OVCAR3 (cell line): ENCODE measurements around a stretch of chr22.

- RRBS, result no CpG with 5 or more reads among the region's 18 CpGs
Measured at GRCh38 chr22:37211251-37211728, 987 bp downstream of the SSTR3 start.

GRCh38 chr22:37220472-37220980, 8.2 kb upstream of the SSTR3 start:
- RRBS, result no CpG with 5 or more reads among the region's 4 CpGs

- RRBS, result no CpG with 5 or more reads among the region's 34 CpGs
Measured at GRCh38 chr22:37267026-37267893, 15.0 kb upstream of the CYTH4 start.

DNA sequence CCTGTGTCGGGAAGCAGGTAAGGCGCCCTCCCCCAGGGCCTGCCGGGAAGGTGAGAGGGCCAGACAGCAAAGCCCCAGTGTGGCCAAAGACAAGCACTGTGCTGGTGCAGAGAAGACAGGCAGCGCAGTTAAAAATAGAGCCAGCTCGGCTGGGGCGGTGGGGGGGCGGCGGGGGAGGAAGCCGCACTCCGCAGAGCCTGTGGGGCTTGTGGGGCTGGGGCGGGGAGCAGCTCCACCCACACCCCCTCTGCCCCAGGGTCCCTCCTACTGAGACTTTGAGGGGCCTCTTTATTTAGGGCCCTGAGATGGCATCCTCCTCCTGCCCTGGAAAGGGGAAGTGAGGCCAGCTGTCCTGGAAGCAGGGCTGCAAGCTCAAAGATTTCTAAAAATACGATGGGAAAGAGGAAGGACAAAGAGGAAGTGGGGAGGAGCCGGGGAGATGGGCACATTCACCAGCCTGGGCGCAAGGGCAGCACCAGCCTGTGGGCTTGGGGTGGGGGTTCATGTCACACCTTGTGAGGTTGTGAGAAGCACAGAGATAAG, 2.6 kb downstream of the CYTH4 start:
- RRBS, result no CpG with 5 or more reads among the region's 14 CpGs

- RRBS, result 100% methylated on average over 1 of the region's 11 CpGs
Measured at GRCh38 chr22:37314684-37315406, 32.5 kb downstream of the CYTH4 start.

DNA sequence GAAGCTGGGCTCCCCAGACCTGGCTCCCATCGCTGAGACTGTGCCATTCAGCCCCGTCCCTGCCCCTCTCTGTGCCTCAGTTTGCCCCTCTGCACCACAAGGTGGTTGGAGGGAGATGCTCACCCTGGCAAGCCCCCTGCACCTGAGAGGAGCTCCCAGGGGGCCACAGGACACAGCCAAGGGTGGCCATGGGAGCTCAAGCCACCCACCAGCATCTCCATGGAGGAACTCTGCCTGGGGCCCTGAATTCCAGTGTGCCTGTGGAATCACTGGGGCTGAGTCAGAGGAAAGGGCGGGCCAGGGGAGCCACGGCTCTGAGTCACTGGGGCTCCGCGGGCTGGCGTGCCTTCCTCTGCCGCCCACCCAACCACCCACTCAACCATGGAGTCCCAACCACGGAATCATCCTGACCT, 6.1 kb upstream of the CARD10 start:
- RRBS, result no CpG with 5 or more reads among the region's 9 CpGs

DNA sequence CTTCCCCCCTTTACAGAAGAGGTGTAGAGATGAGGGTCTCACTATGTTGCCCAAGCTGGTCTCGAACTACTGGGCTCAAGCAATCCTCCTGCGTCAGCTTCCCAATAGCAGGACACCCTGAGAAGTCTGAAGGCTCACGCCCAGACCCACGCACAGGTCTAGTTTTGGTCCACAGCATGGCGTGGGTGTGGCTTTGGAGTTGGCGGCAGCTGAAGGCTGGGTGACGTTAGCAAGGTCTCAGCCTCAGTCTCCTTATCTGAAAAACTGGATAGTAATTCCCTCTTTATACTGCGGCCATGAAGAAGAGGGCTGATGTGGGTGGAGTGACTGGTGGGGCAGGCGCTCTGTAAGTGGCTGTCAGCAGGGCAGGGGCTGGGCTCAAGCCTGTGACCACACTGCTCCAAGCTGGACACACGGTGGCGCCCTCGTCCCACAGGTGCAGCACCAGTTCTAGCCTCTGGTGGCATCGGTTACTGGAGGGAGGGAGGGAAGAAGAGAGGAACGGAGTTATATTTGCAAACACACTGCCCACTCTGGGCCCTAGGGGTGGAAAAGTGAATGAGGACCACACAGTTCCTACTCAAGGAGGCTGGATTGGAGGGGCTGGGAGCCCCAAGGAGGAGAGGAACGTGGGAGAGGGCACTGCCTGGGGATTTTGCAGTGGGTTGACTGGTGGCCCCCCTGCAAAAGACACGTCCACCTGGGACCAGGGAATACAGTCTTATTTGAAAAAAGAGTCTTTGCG, 19.5 kb upstream of the CARD10 start:
- RRBS, result no CpG with 5 or more reads among the region's 17 CpGs

DNA sequence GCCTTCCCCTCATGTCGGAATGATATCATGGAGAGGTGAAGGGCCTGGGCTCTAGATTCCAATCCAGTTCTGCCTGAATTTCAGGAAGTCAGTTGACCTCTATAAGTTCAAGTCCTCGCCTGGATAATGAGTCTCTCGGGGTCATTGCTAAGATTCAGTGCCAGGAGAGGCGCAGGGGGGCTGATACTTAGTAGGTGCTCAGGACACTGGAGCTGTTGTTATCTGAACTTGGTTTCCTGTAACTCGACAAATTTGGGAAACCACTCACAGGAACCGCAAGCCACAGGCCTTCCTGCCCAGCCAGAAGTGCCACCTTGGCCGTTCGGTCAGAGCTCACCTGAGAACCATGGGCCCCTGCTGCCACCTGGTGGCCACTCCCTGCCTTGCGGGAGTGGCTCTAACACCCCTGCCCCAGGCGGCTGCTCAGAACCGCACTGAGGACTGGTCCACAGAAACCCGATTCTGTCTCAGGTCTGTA, 6.9 kb downstream of the CDC42EP1 start:
- RRBS, result no CpG with 5 or more reads among the region's 12 CpGs

DNA sequence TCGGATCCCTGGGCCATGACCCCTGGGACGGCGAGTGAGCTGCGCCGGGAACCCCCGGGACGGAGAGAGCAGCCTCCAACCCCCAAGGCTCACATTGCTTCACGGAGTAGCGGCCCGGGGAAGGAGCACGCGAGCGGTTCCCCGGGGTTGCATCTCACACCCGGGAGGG, 371 bp downstream of the GGA1 start:
- RRBS, result 10% methylated on average over 9 of the region's 15 CpGs

DNA sequence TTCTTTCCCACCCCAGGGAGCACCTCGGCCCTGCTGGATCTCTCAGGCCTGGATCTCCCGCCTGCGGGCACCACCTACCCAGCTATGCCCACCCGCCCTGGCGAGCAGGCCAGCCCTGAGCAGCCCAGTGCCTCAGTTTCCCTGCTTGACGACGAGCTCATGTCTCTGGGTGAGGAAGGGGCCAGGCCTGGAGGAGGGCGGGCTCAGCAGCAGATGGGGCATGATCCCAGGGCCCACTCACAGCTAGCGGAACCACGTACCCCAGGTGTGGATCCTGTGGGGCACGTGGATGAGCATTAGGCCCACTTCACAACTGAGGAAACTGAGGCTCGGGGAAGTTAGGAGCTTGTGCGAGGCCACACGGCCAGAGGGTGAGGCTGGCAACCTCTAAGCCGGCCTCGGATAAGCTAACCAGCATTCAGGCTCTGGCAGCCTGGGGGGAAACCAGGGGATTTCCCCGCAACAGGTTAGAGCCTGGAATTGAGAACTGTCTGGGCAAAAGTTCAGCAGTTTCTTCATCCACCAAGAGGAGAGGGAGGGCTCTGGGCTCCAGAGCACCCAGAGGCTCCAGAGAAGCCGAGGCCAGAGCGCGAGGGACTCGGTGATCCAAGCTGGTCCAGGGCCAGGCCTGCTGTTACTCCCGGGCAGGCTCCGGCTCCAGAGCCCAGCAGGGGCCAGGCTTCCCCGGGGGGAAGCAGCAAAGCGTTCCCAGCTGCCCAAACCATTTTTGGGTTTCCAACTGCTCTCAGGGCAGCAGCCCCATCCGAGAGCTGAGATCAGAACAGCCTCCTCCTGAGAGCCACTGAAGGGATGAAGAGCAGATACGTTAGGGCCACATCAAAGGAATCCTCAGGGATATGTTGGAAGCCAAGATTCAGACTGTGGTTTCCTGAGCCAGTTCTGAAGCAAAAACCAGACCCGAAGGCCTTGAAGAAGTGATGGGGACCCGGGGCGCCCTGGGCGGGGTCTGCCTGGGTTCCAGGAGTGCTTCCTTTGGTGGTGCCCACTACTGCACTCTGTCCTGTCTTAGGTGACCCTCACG, 13.4 kb upstream of the SH3BP1 start:
- RRBS, result no CpG with 5 or more reads among the region's 32 CpGs

DNA sequence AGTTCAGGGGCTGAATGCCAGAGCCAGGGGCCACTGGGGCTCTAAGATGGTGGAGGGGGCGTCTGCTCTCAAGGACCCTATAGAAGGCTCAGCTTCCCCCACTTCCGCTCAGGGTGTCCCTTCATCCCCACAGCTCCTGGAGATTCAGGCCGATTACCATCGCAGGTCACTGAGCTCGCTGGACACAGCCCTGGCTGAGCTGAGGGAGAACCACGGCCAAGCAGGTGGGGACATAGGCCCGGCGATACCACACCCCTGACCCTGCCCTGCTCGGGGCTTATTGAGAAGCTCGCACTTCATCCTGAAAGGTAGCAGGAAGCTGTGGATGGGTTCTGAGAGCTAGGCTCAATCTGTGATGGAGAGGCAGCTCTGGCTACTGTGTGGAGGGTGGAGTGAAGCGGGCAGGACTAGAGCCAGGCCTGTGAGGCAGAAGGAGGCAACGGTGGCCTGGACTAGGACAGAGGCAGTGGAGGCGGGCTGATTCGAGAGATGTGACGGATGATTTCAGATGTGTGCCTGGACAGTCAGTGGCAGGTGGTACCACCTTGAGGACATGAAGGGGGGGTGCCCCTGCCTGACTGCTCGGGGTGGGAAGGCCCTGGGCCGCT, 5.4 kb downstream of the SH3BP1 start:
- RRBS, result no CpG with 5 or more reads among the region's 17 CpGs

- RRBS, result no CpG with 5 or more reads among the region's 11 CpGs
Measured at GRCh38 chr22:37664749-37665010, 6.2 kb downstream of the PDXP start.

DNA sequence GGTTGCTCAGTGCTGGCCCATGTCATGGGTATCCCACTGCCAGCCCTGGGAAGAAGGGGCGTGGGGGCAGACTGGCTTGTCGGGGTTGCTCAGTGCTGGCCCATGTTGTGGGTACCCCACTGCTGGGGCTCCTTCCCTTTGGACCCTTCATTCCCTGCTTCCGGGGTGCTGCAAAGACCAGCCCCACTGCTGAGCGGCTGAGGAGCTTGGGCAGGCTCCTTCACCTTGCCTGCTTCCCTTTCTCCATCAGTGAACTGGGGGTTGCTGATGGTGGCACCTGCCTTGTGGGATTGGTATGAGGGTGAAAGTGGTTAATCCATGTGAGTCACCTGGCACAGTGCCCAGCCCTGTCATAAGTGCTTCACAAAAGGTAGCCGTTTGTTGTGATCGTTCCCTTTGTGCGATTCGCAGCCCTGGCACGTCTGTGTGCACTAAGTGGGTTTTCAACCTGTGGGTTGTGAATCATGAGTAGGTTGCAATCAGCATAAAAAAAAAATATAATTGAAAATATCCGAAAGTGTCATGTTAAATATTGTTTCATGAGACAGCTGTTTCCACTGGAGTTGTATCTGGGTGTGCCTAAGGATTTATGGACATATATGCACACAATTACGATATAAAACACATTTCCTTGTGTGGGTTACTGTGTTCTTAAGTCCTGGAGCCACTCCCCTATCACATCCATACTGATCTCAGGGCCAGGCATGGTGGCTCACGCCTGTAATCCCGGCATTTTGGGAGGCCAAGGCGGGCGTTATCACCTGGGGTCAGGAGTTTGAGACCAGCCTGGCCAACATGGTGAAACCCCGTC, 3.1 kb downstream of the NOL12 start:
- RRBS, result no CpG with 5 or more reads among the region's 16 CpGs

- RRBS, result 4% methylated on average over 7 of the region's 44 CpGs
Measured at GRCh38 chr22:37746724-37747843, 50.2 kb downstream of the TRIOBP start.

- RRBS, result no CpG with 5 or more reads among the region's 11 CpGs
Measured at GRCh38 chr22:37751140-37751490, 53.9 kb upstream of the H1-0 start.

- RRBS, result no CpG with 5 or more reads among the region's 10 CpGs
Measured at GRCh38 chr22:37804111-37804383, 982 bp upstream of the H1-0 start.

DNA sequence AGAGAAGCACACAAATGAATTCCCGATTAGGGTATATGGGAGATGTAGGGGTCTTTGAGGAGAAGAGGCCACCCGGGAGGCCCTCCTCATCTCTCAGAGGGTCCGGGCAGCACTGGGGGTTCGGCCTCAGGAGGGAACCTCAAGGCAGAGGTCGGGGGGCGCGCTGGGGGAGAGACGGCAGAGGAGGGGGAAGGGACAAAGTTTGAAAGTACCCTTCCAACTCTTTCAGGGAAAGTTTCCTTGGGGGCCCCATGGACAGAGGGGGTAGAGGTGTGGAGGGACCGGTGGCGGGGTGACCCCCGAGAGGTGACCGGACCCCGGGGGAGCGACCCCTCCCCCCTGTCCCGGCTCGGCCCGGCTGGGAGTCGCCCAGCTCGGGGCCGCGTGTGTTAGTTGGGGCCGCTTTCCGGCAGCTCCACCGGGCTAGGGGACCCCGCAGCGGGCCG, 622 bp upstream of the H1-0 start:
- RRBS, result 6% methylated on average over 7 of the region's 27 CpGs

- RRBS, result no CpG with 5 or more reads among the region's 11 CpGs
Measured at GRCh38 chr22:37877454-37878157, 28.4 kb downstream of the EIF3L start.

GRCh38 chr22:38016236-38016479, 31.8 kb upstream of the SOX10 start:
- RRBS, result no CpG with 5 or more reads among the region's 7 CpGs

DNA sequence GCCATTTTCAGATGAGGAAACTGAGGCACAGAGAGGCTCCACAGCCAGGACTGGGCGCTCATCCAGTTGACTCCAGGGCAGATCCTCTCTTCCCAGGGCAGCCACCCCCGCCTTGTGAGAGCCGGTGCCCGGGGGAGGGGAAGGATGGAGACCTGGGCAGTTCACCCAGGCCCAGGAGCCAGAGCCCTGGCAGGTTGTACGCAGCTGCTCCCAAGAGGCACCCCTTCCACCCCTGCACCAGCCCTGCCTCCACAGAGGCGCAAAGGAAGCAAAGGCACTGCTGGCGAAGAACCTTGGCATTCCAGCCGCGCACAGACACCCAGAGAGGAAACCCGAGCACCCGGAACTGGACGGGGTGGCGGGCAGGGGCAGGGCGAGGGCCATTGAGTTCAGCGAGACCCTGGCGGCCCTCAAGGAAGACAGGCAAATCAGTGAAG, 17.8 kb upstream of the PICK1 start:
- RRBS, result no CpG with 5 or more reads among the region's 16 CpGs